Placental epithelial cell (primary cell): ENCODE measurements around a stretch of chr10.

DNA sequence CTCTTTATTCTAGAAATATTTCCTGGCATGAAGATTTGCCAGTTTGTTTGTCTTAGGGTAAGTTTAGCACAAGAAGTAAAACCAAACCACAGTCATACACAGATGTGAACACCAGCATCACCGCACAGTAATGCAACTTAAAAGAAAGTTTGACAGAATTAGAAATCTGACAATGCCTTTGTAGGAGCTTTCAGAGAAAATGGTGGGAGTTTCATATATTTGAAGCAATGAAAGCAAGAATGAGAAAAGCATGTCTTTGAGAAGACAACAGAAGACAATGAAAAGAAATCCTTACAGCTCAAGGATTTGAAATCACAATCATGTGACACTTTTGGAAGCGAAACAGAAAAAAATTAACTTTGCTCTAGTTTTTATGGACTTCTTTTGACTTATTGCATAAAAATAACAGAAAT is 223.2 kb downstream of the LRMDA start:
- CAGE, long polyA plus RNA: no peak

DNA sequence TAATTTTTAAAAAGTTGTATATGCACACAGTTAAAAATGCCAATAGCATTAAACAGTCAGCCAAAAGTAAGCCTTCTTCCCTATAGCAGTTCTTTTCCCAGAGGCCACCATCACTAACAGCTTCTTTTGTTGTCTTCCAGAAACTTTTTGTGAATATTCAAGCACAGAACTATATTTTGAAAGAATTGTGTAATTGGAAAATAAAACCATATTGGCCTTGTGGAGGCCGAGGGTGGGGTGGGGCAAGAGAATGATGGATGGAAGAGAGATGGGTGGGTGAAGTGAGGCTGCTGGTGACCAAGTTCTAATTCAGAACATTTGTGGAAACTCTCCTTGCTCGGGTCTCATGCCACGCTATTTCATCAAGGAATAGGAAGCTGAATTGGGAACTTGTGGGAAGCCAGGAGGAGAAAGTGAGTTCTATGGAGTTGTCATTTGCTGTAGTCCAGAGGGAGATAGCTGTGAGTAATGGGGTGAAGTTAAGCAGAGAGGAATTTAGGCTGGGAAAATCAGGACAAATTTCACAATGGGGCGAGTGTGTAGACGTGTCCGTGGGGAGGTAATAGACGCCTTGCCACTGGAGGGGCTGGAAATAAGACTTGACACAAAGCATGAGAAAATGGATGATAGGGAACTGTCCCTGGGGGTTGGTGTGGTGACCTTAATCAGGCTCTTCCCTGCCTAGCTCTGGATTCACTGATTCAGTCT is 339.2 kb downstream of the LRMDA start:
- CAGE, long polyA plus RNA: no peak

DNA sequence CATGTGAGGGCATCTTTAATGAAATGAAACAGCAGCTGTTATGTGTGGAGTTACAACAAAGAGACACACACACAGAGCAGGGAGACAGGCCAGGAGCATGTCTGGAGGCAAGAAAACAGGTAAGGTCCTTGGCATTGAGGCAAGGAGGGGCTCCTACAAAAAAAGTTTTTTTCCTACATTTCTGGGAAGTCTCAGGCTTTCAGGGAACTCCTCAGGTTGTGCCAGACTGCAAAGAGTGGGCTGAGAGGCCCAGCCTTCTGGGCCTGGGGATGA is 571.1 kb downstream of the LRMDA start:
- CAGE, long polyA plus RNA: no peak

DNA sequence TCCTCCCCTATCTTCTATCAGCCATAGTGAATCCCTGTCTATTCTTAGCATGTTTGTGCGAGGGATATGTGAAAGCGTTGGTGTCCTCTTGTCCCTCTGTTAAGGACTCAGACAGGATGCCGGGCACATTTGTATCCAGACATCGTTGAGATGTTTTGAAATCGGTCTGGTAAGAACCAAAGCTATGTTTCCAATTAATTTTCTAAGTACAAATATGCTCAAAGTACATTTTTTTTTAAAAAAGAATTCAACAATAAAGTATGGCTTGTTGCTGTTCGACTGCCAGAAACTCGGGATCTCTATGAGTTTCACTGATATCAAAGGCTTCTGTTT is 754.1 kb downstream of the LRMDA start:
- CAGE, long polyA plus RNA: no peak

DNA sequence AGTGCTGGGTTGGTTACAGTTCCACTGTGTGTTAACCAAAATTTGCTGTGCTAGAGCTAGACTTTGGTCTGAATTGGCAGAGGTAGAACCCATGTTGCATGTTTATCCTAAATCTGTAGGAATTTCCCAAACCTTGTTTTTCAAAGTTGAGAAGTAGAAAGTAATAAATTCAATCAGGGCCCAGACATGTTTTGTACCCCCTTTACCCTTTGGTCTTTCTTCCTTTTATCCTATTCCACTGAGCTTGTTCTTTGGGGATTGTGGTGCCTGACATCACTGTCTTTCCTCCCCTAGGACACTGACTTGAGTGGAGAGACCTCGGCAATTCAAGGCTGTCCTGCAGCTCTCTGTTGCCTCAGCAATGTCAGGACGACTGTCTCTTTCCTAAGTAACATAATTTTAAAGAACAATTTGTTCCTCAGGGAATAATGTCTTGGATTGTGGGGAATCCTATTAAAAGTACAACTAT is 1078.0 kb downstream of the KCNMA1 start:
- CAGE, long polyA plus RNA: no peak

DNA sequence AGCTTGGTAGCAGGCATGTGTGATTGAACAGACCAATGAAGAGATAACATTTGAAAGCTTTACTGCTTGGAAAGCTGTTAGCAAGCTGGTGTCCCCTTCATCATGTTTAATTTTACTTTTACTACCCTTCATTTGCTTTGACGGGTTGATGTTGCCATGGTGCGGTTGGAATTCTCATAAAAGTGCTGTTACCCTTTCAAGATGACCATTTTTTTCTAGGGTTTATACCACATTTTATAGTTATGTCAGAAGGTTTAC is 857.6 kb downstream of the KCNMA1 start:
- CAGE, long polyA plus RNA: no peak

DNA sequence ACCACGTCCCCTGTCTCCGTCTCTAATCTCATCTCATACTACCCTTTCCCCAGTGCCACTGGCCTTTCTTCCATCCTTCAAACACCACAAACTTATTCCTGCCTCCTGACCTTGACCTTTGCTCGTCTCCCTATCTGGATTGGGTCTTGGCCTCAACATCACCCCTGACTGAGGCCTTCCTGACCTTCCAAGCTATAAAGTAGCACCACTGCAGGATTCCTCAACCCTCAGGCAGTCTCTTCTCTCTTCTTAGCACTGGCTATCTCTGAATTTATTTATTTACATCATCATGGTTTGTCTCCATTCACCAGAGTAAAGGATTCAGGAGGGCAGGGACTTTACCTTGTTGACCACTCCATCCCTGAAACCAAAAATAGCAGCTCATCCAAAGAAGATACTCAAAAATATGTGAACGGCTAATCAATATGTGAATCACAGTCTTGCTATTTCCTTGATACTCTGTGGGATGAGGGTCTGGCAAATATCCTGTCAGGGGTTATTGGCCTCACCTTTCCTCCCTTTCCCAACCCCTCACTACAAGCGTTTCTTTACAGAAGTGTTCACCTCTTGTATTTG is 627.9 kb downstream of the KCNMA1 start:
- CAGE, long polyA plus RNA: no peak

GRCh38 chr10:77496660-77497245 is 140.9 kb downstream of the KCNMA1 start:
- CAGE, long polyA plus RNA: no peak

DNA sequence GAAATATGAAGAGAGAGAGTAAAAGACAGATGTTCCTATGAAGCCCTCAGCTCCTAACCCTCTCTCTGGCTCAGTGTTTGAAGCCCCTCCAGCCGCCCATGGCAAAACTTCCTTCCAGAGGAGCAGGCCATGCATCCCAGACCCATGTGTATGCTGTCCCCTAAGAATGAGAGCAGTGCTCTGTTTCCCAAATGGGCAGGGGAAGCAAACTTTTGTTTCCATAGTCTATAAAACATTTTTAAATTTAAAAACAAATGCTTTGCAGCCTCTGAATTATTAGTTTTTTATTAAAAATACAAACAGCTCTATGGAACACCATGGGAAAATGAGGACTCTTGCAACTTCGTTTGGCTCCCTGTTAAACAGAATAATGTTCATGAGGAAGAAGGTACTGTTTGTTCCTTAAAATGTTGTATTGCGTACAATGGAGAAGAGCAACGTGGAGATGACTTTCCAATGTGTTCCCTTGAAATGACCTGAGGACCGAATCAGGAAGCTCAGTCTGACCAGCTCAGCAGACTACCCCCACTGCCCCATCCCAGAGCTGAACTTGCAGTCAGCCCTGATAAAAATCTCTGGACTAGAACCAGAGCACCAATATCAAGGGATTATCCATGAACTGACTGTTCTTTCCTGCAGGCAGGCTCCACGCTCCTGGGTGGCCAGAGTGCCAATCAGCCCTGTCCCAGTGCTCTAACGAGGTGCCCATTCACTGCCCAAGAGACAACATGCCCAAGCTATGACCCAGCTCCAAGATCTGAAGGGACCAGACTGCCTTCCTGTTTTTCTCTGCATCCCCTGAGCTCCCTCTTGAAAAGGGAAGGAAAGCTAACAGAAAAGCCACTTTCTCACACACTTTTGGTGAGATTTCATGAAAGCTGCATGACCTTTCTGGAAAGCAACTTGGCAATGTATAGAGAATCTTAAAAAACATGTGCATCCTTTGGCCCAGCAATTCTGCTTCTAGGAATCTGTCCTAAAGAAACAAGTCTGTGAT is 130.4 kb downstream of the KCNMA1 start:
- CAGE, long polyA plus RNA: no peak

DNA sequence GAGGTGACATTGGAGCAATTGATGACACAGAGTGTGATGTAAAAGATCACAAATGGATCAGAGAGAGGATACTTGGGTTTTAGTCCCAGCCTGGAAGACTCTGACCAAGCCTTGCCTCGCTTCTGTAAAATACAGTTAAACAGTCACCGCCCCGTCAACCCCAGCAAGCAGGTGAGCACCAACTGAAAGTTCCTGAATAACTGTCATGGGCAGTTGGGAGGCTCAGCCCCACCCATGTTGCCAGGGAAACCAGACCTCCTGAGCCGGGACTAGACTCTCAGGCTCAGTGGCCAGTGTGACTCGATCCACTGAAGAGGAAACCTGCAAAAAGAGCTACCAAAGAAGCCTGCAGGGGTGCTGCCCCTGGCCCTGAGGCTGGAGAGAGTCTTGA is 126.0 kb upstream of the KCNMA1 start:
- CAGE, long polyA plus RNA: no peak

DNA sequence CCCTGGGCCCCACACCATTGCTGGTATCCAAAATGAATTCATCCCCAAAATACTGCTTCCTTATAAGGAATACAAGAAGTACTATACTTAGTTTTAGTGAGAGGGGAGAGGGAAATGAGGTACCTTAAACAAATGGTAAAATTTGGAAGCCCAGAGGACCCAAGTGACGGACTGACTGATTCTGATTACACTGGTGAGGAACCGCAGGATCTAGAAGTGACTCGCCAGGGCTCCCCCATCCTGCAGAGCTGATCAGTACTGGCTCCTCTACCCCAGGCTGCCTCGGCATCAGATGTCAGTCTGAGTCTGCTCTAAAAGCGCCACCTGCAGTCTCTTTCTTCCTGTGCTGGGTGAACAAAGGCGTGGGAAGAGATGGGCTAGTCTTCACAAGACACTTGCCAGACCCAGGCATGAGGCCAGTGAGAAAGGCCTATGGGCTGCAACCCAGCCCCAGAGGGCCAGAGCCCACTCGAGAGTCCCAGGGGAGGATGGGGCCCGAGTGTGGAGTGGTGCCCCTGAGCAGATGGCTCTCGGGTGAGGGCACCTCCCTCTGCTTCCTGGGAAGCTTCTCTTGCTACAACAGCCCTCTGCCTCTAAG is 89.0 kb downstream of the DLG5 start:
- CAGE, long polyA plus RNA: no peak

DNA sequence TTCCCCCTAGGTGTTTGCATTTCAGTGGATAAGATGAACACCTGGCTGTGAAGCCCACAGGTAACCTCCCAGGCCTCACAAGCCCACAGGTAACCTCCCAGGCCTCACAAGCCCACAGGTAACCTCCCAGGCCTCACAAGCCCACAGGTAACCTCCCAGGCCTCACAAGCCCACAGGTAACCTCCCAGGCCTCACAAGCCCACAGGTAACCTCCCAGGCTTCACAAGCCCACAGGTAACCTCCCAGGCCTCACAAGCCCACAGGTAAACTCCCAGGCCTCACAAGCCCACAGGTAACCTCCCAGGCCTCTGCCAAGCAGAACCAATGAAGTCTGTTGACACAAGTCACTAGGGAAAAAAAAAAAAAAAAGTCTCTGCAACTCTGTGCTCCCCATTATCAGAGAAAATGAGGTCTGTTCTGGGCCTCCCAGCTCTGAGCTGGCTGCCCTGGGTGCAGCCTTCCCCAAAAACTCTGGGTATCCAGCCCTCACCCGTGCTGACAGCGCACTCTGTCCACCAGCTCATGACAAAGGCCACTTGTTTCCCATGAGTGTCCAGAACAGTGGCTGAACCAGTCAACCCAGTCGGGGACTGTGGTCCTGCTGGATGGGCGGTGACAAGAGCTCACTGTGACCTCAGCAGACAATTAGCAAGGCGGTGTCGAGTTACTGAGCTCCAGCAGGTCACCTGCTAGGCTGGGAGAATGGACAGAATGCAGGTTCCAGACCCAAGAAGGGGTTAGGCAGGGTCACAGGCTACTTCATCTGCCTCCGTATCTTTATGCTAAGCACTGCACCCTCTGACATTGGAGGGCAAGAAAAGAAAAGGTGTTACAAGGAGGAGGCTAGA is 37.4 kb downstream of the DLG5 start:
- CAGE, long polyA plus RNA: no peak

- CAGE, long polyA plus RNA: no peak
These were observed 16.7 kb upstream of the DLG5 start for GRCh38 chr10:77943024-77943894.

- CAGE, long polyA plus RNA: no peak
These were observed 6.1 kb downstream of the RPS24 start for GRCh38 chr10:78039400-78040514.

GRCh38 chr10:78044665-78045073 is 11.0 kb downstream of the RPS24 start:
- CAGE, long polyA plus RNA: no peak

GRCh38 chr10:78178843-78179489 is 145.3 kb downstream of the RPS24 start:
- CAGE, long polyA plus RNA: no peak

- CAGE, long polyA plus RNA: no peak
These were observed 278.7 kb downstream of the RPS24 start for GRCh38 chr10:78312209-78312837.

- CAGE, long polyA plus RNA: no peak
These were observed 483.1 kb downstream of the RPS24 start for GRCh38 chr10:78516667-78517210.

DNA sequence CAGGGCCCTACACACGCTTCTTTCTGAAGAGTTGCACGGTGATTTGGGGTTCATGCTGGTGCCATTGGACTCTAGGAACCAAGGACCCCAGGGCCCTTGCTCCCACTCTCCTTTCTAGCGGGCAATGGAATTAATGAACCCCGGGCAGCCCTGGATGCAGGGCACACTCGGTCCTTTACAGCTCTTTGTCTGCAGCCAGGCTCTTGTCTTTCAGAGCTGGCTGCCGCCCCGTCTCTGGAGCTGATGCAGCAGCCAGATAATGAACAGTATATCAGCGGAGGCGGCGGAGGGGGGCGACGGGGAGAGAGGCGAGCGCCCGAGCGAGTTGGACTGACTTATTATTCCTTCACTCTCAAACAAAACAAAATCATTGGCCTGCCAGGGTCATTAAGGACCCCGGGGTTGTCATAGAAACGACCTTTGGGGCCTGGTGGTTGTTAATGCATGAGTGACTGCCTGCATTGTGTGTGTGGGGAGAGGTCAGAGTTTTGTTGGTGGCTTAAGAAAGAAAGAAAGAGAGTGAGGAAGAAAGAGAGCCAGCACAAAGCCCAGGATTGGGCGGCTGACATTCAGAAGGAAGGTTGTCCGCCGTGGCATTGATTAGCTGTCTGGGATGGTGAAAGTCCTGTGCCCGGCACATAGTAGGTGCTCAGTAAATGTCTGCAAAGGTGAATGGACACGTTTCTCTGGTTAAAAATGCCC is 411.9 kb upstream of the ZMIZ1 start:
- CAGE, long polyA plus RNA: no peak

DNA sequence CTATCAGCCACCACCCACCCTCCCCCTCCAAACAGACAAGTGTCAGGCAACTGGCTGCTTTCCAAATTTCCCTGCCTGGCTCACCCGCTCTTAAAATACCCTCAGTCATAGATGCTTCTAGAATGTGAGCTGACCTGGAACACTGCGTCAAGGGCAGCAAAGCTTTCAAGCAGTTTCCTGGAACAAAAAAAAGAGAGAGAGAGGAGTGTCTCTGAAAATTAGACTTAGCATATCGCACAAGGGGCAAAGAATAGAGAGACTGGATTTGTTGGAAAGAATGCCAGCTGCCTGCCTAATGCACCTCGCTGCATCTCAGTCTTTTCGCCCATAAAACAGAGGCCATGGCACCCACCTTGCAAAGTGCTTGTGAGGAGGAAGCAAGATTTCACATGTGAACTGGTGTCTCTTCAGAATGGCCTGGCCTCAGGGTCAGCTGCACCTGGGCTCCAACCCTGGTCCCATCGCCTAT is 340.9 kb upstream of the ZMIZ1 start:
- CAGE, long polyA plus RNA: no peak